ENCODE measurements around a stretch of chr6.

GRCh38 chr6:156395923-156396564 lies 381.1 kb upstream of the ARID1B start:
- PRO-cap = no peak

DNA sequence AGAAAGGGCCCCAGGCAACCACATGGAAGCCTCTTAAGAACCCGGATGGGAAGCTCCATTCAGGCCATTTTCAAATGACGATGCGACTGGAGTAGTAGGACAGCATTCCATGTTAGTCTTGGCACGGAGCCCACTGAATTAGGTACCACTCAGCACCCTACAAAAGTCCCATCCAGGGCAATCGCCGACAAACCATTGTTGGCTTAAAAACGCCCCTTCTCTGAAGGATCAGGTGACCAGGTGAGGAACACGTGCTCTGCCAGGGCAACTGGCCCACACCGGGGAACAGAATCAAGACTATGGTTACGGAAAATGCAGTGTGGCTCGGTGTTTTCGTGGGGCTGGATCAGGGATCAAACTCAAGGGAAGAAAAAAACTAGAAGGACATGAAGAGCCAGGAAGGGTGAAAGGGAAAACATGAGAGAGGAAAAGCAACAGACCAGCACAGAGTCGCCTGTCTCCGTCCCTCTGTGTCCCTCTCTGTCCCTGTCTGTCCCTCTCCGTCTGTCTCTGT lies 177.8 kb upstream of the ARID1B start:
- PRO-cap = no peak

GRCh38 chr6:156778519-156779097 lies 1.4 kb downstream of the ARID1B start:
- PRO-cap = bidirectional peak, plus-strand start at chr6:156778686, minus-strand start at chr6:156778622; bidirectional peak, plus-strand start at chr6:156778944, minus-strand start at chr6:156778896

DNA sequence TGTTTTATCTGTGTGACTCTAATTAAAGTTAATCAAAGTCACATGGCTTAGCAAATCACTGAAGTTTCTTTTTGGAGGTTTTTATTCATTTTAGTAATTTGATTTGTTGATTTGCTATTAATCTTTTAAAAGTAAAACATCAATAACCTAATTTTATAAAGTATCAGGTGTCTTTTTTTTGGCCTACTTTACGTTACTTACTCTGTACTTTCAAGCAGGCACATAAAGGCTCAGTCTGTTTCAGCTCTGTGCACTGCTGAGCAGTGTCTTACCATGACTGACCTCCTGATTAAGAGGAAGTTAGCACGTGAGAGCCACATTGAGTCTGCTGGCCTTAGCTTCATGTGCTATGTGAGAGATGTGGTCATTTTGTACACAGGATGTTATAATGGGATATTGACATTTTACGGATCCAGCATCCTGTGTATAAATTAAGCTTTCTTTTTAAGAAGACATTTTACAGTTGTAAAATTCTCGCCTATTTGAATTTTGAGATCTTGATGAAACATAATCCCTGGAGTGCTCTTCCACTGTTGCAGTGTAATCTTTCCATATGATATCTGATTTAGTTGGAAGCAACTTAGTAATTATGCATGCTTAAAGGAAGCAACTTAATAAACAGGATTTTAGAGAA lies 31.9 kb downstream of the ARID1B start:
- PRO-cap = no peak

GRCh38 chr6:156936725-156937293 lies 159.6 kb downstream of the ARID1B start:
- PRO-cap = no peak

- PRO-cap = no peak
Measured at GRCh38 chr6:156937294-156937873, 160.2 kb downstream of the ARID1B start.

DNA sequence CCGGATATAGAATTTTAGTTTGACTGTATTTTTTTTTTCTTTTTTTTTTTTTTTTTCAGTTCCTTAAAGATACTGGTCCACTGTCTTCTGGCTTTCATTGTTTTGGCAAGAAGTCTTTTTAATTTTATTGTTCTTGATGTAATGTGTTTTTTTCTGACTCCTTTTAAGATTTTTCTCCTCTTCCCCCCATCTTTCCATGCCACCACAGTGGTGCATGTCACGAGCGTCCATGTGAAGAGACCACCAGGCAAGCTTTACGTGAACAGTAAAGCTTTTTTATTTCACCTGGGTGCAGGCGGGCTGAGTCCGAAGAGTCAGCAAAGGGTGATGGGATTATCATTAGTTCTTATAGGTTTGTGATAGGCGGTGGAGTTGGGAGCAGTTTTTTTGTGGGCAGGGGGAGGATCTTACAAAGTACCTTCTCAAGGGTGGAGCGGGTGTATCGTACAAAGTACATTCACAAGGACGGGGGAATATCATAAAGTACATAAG lies 198.4 kb downstream of the ARID1B start:
- PRO-cap = no peak

DNA sequence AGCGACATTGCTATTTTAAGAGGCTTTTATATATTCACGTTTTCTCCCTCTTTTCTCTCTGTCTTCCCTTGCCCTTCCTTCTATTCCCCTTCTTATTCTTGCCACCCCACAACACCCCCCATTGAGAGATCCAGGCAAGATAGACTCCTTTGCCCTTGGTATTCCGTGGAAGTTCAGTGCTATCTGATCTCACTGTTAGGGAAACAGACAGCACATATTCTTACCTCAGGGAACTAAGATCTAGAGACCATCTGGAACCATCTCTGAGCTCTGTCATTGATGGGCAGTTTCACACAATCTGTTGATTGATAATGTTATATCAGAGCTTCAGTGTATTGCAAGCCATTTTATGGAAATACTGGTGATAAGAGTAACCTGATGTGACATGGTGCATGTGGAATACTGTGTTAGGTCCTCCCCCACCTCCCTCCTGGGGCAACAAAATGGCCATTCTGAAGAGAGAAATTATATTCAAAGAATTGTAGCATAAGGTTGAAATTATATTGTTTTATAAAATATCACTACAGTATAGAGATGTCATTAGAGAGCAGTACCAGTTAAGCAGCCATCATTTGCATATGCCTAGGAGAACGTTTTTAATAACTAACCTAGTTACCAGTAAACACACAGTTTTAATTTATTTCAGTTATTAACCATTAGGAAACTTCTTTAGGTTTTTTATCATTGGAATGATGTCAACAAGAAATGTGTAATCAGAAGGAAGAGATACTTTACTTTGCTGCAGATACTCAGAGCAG lies 228.9 kb downstream of the ARID1B start:
- PRO-cap = no peak

GRCh38 chr6:157036970-157038007 lies 260.1 kb downstream of the ARID1B start:
- PRO-cap = no peak

DNA sequence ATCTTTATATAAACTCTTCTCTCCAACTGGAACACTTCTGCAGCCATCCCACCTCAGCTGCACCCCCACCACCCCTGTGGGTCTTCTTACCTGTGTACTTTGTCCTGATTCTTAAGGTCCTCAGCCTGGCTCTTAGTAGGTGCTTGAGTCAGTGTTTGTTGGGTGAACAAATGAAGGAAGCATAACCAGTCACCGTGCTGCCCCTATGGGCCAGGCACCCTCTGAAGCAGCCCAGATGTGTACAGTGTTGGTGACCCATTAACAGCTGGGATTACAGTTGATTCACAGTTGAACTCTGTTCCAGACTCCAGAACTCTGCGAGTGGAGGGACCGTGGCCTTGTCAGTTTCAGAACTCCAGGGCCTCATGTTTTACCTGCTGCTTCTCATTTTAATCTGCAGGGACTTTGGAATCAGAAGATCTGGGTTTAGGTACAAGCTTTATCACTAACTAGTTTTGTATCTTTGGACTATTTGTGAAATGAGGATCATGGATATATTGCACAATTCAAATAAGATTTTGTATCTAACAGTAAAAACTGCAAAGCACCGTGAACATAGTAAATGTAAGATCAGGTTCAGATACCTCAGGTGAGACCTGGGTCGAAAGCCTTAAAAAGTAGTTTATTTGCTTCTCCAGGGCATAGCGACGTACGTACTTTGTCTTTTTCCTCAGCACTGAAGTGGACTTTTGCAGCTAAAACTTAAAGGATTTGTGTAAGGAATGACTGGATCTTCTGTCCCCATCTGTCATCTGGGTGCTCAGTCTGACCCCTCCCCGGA lies 203.6 kb downstream of the TMEM242 start:
- PRO-cap = no peak

DNA sequence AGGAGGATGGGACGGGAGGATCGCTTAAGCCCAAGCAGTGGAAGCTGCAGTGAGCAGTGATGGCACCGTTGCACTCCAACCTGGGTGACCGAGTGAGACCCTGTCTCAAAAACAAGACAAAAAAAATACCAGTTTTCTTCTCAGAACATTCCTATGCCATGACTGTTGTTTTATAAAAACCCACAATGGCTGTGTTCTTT lies 103.5 kb downstream of the TMEM242 start:
- PRO-cap = no peak

DNA sequence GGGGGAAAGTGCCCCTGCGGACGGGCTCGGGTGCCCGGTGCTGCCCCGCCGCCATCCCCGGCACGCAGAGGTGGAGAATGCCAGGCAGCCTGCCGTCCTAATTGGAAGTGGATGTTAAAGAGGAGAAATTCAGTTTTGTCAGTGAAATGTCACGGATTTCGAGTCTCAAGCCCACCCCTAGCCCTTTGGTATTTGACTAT lies 86.5 kb downstream of the TMEM242 start:
- PRO-cap = no peak

GRCh38 chr6:157240331-157241086 lies 82.8 kb downstream of the TMEM242 start:
- PRO-cap = bidirectional peak, plus-strand start at chr6:157240669, minus-strand start at chr6:157240739

DNA sequence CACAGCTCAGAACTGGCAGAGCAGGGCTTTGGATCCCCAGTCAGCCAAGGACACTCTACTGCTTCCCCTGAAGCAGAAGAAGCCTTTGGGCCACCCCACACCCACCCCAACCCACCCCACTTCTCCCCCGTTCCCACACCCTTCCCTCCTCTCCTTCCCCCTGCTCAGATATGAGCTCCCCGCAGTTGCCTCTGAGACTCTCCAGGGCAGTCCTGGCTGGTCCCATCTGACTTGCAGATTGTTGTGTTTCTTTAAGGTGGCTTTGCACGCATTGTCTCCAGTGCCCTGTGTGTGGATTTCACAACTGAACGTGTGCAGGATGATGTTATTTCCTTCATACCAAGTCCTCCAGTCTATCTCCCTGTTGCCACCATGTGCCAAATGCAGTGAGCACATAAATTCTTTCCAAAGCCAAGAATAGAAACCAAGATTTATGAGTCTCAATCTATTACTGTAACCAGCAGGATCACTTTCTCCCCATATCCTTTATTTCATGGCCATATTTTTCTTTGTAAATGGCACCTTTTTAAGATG lies 79.2 kb downstream of the TMEM242 start:
- PRO-cap = no peak

GRCh38 chr6:157273277-157273652 lies 50.1 kb downstream of the TMEM242 start:
- PRO-cap = no peak

DNA sequence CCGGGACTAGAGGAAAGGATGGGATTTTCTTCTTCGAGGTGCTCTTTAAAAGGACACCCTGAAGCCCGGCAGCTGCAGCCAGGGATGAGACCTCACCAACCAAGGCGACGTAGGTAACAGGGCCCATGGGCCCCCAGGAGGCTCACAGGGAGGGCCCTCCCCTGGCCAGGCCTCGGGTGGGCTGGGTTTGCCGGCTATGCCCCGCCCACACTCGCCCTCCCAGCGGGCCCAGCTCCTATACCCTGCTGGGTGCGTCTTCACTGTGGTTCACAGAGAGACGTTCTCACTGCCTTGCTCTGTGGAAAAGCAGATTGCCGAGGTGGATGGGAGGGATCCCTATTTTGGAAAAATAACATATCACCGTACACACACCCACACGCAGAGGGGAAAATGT lies 49.7 kb downstream of the TMEM242 start:
- PRO-cap = no peak

GRCh38 chr6:157535052-157536006 lies 154.3 kb downstream of the ZDHHC14 start:
- PRO-cap = bidirectional peak, plus-strand start at chr6:157535680, minus-strand start at chr6:157535540; bidirectional peak, plus-strand start at chr6:157536174, minus-strand start at chr6:157535876

GRCh38 chr6:157755679-157756124 lies 67.3 kb upstream of the SNX9 start:
- PRO-cap = no peak

- PRO-cap = no peak
Measured at GRCh38 chr6:157831981-157832507, 9.0 kb downstream of the SNX9 start.

DNA sequence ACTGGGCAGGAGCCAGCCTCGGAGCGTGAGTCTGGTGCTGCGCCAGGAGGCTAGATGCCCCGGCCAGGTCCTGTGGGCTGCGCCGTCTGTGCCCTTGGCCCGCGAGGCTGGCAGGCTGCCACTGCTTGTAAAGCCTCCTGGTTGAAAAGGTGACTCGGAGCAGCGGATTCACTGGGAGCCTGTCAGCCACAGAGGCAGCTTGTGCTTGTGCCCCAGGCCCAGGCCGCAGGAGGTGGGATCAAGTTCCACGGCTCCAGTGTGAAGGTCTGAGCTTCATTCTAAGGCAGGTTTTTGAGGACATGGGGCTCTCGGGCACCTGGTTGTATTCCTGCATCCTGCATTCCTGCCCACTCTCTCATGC lies 8.3 kb downstream of the SYNJ2 start:
- PRO-cap = no peak

Measured in Calu3 (cell line).